Neural cell (in vitro differentiated cells): ENCODE measurements around the genes EEPD1 and AOAH.

DNA sequence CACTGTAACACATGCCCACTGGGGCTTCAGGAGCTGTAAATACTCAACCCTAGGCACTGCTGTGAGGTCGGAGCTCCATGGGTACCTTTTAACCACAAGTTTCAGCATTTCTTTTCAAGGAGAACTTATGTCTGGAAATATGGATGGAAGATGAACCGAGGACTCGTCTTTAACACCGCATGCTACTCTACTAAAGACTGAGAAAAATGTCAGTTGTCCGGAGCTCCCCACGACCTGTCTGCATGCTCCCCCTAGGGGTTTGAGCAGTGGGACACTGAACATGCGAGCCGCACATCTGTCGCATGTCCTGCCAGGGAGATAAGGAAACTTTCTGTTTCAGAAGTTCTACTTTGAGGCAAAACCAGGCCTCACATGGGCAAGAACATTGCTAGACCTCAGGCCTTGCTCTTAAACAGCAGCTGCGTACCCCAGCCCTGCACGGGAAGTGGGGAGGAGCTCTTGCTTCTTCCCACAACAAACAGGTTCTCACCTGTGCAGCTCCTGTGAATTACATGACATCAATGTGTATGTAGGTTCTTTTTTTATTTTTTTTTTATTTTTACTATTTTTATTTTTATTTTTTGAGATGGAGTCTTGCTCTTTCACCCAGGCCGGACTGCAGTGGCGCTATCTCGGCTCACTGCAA, 30.3 kb upstream of the HERPUD2 start:
- RAMPAGE, long total RNA, result no peak

DNA sequence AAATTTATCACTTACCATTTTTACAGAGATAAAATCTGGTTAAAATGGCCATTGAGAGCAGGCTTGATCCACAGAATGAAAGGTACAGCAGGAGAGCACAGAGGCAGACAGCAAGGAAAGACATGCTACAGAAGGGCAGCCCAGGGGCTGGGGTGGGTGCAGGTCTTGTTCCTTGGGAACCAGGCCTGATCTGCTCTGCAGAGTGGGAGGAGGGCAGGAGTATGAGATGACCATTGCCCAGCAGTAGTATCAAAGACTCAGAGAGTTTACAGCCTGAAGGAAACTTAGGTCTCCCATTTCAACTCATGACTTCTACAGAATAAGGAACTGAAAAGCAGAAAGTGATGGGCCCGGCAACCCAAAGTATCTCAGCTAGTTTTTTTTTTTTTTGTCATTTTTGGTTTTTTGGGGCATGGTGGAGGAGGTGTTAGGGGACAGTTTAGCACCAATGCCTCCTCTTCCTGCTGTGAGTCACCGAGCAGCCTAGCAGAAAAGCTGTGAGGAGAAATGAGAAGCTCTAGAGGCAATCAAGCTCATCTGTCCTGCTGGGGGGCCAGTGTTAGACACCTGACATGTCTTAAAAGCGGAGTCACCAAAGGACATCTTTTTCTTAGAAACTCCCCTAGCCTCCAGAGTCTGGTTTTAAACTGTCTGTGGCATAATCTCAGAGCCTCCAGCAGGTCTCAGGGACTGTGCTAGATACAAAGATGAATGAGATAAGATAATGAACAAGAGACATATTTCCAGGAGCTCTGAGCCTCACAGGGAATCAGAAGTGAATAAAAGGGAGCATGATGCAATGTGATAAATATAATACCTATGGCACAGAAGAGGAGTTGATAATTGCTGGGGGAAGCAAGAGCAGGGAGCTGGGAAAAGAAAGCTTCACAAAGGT, 34.3 kb upstream of the HERPUD2 start:
- RAMPAGE, long total RNA, result no peak

DNA sequence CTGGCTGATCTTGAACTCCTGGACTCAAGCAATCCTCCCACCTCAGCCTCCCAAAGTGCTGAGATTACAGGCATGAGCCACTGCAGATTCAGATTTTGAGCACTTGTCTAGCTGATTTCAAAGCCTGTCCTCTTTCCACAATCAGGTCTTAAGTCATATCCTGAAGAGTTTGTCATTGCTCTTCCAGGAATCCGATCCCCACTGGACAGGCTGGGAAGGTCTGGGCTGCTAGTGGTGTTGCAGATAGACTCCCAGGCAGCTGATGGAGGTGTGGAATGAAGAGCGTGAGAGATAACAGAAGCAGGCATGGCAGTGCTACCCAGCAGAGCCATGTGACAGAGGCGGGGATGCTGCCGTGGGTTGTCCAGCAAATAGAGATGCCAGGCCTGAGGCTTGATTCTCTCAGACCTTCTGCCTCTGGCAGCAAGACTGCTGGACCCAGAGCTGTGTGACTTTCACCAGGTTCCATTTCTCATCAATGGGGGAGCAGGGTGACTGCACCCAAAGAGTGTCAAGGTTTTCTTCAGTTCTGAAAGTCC, 116.5 kb upstream of the EEPD1 start:
- RAMPAGE, long total RNA, result no peak

DNA sequence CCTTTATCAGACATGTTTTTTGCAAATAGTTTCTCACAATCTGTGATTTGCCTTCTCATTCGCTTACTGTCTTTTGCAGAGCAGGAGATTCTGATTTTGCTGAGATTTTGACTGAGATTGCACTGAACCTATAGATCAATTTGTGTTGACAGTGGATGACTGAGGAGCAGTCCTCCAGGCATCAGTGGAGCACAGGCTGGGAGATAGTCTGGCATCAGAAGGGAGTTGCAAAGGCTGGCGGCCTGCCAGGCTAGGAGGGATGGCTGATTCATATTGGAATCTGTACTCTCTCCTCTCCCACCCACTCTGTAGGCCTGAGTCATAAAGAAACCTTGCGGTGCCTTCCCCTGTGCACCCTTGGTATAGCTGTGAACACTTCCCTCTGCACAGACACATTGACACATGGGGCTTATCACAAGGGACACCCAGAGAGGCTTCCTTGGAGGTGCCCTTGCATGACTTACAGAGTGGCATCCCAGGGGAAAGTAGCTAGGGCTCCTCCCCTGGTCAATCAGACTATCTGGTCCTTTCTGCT, 37.6 kb upstream of the EEPD1 start:
- RAMPAGE, long total RNA, result no peak

GRCh38 chr7:36127069-36127759, 25.8 kb upstream of the EEPD1 start:
- RAMPAGE, long total RNA, result no peak

DNA sequence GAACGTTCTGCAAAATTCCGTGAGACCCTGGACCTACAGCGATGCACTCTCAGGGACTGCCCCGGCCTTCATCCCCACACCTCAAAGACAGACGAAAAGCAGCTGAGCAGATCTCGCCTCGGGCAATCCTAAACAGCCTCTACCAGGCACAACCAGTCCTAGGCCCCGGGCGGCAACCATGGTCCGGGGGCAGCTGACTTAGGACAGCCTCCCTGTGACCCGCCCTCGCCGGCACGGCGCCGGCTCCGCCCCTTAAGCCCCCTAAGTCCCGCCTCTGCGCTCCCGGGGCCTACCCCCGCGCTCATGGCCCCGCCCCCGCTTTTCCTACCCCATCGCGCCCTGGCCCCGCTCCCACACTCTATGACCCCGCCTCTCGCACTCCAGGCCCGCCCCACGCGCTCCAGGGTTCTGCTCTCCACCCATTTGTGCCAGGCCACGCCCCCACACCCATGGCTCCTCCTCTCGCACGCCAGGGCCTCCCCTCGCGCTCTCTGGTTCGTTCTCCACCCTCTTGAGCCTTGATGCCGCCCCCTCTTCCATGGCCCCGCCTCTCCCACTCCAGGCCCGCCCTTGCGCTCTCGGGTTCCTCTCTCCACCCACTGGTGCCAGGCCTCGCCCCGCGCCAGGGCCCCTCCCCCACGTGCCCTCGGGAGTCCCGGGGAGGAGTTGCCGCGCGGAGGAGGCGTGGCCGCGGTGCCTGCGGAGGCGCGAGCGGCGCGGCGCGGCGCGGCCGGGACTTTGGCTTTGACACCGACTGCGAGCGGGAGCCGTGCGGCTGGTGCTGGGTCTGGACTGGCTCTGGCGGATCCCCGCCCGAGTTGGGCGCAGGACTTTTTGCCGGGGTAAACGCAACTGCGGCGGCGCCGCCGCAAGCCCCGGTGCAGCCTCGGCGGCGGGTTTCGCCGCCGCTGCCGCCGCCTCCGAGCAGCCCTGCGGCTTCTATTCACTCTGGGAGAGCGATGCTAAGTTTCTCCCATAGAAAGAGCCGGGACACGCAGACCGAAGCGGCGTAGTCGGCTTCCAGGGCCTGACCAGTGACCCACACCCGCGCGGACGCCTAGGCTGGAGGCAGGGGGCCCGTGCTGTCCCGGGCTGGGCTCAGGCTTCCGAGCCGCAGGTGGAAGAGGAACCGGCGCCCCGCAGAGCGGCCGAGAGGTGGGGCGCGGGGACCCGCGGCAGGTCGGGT, at the start of gene EEPD1:
Gene EEPD1 (plus strand): TSS at position 735 of the 1,186 bp plus-strand sequence.
- RAMPAGE, long total RNA, result no peak

DNA sequence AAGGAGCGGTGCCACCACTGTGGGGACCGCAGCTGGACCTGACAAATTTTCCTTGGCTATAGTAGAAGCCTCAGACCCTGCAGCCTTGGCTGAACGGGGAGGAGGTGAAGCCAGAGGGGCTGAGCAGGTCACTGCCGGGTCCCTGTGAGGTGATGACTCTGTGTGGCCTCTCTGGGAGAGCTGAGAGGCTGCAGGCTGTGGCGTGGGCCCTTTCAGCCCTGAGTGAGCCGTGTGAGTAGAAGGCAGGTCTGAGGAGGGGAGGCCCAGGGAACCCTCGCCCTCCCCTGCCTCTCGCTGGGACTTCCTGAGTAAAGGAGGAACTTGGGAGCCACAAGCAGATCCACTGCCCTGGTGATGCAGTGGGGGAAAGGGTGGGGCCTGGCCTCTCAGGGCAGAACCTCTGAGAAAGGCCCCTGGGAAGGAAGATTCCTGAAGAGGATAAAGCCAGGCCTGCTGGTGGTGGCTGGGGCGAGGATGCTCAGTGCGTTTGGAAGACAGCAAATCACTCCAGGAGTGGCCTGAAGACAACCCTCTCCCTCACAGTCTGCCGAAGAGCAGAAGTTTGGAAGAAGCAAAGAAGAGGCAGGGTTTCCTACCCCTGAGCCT, 22.8 kb downstream of the EEPD1 start:
- RAMPAGE, long total RNA, result no peak

- RAMPAGE, long total RNA, result no peak
Measured at GRCh38 chr7:36191233-36192035, 38.4 kb downstream of the EEPD1 start.

DNA sequence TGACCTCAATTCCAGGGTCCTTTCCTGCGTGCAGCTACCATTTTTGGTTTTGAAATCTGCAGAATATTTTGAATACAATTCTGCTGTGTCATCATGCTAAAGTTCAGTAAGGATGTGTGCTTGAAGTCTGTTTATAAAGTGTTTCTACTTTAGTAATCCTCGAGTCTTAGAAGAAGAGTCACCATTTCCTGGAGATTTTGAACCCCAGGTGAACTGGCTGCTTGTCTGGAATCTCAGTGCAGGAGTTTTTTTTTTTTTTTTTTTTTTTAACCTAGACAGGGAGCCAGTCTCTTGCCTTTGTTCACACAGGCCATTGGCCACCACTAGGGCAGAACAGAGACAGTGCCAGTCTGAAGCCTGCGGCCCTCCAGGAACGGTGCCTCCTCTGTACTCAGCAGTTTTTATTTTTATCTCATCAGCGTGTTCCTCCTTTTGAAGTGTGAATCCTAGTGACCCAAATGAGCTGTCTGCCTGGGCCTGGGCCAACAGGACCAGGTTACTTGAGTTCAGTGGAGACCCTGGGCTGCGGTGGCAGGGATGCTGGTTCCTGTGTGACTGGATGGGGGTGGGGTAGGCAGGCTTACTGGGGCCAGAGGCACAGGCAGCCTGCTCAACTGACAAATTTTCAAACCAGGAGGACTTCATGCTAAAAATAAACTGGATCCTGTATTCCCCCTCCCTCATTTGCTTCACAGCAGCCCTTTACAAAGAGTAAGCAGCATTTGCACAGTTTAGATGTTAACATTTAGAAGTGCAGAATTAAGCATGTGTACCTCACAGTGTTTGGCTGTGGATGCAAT, 54.8 kb downstream of the EEPD1 start:
- RAMPAGE, long total RNA, result no peak

DNA sequence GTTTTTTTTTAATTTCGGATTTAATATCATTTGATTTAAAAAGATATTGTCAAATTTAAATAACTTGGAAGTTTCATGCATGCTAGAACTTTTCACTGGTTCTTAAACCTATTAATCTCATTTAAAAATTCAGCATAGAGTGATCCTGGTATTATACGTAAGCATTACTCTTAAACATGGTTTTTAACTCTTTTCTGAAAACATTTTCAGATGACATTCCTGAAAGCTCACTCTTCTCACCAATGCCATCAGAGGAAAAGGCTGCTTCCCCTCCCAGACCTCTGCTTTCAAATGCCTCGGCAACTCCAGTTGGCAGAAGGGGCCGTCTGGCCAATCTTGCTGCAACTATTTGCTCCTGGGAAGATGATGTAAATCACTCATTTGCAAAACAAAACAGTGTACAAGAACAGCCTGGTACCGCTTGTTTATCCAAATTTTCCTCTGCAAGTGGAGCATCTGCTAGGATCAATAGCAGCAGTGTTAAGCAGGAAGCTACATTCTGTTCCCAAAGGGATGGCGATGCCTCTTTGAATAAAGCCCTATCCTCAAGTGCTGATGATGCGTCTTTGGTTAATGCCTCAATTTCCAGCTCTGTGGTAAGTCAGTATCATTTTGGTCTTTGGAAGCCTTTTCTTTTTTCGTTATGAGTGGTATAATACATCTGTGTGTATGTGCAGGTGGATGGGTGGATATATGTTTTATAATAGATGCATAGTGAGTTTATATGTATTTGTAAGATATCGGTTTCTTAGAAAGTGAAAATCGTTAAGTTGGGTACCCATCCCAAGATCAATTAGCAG, 16.5 kb downstream of the ANLN start:
- RAMPAGE, long total RNA, result no peak

- RAMPAGE, long total RNA, result no peak
Measured at GRCh38 chr7:36534539-36535401, 145.1 kb downstream of the ANLN start.

- RAMPAGE, long total RNA, result no peak
Measured at GRCh38 chr7:36658437-36658871, 65.8 kb downstream of the AOAH start.

GRCh38 chr7:36724051-36724930, at the start of gene AOAH:
AOAH (minus strand) TSS chr7:36724494.
- RAMPAGE, long total RNA, result no peak

DNA sequence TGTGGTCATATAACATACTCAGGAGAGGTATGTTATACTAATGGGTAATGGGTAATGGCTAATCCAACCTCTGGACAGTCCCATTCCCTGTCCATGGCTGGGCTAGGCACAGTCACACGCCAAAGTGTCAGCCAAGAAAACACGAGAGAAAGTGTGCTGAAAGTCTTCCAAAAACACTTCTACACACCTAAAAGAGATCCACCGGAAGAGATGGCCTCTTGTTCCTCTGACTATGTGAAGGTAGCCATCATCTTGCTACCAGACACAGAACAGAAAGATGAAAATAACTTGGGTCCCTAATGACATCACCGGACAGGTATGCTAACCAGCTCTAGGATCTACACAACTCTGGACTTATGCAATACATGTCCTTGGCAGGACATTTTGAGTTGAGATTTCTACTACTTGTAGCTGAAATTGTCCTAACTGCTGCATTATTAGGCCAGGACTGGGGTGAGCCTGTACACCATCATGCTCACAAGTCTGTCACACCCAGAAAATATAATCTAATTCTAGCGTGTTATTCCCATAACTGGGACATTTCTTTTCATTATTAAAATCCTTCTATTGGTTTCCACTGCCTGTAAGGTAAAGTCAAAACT, 358.7 kb downstream of the ELMO1 start:
- RAMPAGE, long total RNA, result no peak

GRCh38 chr7:37167749-37168407, 280.8 kb downstream of the ELMO1 start:
- RAMPAGE, long total RNA, result no peak

- RAMPAGE, long total RNA, result no peak
Measured at GRCh38 chr7:37210964-37211604, 237.6 kb downstream of the ELMO1 start.

DNA sequence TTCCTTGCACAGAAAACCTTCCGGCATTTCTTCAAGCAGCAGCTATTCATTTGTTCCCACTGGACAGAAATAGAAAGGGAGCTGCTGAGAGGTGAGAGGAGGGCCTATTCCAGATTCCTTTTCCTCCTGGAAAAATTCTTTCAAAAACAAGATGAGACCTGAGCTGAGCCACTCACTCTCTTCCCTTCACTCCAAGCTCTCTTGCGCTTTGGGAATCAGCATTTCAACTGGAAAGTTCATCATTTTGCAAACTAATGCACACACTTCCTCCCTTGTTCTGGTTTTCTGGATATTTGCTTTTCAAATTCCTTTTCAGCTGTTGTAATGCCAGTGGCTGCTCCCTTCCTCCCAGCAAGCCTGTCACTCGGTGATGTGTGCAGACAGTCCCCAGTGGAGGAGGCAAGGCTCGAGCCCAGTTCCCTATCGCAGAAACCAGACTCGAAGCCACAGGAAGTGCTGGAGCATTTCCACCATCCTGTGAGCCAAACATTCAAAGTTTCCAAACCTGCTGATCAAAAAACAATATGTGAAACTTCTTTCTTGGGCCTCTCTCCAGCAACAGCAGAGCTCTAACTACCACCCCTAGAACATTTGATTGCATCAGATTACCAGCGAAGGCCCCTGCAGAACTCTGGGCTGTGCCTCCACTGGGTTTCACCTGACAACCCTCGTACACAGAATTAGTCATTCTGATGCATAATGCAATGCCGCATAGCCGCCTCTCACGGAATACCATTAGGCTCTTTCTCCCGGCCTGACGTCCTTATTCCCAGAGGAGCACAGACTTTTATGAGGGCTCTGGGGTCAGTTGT, 94.1 kb downstream of the ELMO1 start:
- RAMPAGE, long total RNA, result no peak

GRCh38 chr7:37408845-37409193, 39.8 kb downstream of the ELMO1 start:
- RAMPAGE, long total RNA, result no peak

DNA sequence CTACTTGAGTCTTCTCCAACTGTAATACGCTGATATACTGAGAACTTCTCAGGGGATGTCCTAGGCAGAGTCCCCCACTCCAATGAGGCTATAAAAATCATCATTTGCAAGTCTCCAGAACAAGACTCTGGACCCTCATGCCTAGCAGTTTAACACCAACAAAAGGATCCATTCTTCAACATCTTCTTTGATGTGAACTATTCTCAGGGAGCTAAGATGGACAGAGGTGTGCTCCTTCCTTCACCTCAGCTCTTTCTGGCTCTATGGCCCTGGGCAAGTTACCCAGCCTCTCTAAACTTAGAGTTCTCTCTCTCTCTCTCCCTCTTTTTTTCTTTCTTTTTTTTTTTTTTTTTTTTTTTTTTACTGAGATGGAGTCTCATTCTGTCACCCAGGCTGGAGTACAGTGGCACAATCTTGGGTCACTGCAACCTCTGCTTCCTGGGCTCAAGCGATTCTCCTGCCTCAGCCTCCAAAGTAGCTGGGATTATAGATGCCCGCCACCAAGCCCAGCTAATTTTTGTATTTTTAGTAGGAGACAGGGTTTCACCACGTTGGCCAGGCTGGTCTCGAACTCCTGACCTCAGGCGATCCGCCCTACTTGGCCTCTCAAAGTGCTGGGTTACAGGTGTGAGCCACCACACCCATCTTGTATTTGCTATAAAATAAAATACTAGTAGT, 22.7 kb downstream of the ELMO1 start:
- RAMPAGE, long total RNA, result no peak

DNA sequence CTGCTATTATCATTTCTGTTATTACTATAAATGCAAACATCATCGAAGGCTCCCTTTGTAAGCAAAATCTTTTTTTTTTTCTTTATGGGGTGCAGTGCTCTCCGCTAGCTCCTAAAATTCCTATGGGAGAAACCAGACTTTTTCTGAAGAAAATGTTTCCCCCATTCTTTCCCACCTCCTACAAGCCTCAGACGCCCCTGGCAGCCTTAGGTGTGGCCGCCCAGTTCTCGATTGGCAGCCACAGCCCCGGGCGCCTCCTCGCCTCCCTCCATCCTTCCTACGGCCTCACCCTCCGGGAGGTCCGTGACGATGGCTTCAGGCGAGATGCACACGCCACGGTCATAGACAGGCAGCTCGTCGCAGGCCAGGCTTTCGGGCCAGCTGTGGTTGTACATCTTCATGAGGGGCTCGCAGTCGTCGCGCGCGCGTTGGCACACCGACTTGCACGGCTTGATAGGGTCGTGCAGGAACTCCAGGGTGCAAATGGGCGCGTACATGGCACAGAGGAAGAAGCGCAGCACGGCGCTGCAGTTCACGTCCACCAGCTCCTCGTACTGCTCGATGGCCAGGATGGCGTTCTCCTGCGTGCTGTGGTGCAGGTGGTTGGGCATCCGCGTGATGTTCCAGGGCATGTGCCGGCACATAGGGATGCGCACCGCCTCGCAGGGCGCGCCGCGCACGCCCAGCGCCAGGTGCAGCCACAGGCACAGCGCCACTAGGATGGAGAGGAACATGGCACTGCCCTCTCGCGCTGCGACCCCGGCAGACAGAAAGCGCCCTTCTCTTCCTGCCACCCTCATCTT, 612 bp downstream of the SFRP4 start:
- RAMPAGE, long total RNA, result no peak